GM12891 (cell line): ENCODE measurements around the gene LURAP1L.

DNA sequence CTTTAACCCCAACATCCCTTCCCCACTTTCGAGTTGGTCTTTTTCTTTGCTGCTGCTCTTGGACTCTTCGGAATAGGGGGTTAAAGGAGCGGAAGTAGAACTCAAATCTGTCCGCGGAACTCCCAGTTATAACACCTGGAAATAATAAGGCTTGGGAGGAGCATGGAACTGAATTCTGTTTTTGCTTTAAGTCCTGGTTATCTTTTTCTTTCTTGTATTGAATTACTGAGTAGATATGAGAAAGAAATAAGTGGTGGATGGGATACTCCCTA, 1.0 kb downstream of the RIC1 start:
- RRBS: no CpG with 5 or more reads among the region's 5 CpGs

DNA sequence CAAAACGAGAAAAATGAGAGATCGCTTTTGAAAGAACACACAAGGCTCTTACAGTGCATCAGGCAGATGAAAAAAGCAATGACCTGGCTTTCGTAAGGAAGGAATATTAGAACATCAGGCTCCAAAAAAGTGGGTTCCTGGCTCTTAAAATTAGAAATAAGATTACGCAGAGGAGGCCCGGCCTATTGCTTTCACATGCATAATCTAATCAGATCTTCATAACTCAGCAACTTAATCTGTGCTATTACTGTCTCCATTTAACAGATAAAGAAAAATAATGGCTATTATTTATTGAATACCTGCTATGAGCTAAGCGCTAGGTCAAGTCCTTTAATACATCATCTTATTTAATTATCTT, 384 bp upstream of the ERMP1 start:
- RRBS: no CpG with 5 or more reads among the region's 6 CpGs

DNA sequence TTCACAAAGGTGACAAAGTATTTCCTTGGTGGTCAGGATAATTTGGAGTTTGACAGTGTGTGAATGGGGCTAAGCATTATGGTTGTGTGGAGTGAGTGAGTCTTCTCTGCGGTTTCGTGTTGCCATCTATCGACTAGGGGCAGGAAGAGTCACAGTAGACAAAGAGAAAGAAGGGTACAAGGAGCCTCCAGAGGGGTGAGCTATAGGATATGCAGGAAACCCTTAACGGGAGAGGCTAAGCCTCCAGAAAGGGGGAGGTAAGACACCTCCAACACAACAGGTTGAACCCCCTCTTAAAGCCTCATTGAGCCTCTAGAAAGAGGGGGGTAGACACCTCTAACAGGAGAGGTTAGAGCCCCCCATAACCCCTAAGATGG, 64.0 kb upstream of the RANBP6 start:
- RRBS: no CpG with 5 or more reads among the region's 4 CpGs

DNA sequence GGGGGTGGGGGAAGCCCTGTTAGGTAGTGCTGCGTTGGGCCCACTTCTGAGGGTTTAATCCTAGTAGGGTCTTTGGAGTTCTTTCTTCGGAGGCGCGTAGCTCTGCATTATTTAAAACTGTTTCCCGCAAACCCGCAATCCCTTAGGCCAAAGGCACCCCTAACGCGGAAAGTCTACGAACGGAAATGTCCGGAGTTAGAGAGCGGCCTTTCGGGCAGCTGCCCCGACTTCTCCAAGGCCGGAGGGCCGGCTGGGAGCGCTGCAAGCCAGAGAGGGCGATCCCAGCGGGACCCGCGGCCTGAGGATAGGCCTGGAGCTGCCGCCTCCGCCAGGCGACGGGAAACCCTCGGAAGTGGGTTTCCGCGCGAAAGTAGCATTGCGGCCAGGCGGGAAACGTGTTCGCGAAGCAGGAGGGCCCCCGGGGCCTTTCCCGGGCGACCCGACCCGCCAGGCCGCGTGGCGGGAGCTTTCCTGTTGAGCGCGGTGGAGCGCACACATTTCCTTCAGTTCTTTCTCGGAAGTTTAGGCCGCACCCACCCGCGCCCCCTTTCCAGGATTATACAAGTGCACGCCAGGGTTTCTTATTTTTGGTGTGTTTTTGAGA, 630 bp upstream of the UHRF2 start:
- RRBS: 48% methylated on average over 5 of the region's 50 CpGs

- RRBS: no CpG with 5 or more reads among the region's 6 CpGs
Observed at GRCh38 chr9:6827443-6828183, 69.8 kb downstream of the KDM4C start.

- RRBS: no CpG with 5 or more reads among the region's 2 CpGs
Observed at GRCh38 chr9:7121920-7122377, 364.2 kb downstream of the KDM4C start.

DNA sequence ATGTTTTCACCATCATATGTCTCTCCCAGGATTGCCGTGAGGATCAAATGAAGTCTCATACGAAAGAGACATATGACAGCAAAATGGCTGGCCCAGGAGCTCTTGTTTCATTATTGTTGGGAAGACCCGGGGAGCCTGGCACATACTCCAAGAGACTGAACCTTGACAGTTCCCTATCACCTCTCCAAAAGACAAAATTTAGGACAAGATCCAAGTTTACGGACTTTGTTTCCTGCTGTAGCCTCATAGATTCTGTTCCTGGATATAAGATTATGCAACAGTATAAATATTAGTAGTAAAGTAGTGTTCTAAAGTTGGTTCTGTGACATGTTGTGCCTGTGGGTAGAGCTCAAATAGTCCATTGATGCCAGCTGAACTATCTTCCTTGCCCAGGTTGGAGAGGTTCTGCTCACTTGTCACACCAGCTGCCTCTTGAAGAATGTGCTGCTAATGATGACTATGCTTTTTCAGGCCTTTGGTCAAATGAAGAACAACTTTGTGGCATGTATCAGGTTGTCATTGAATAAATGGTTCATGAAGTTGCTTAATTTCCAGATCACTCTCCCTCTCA, 430.2 kb downstream of the DMAC1 start:
- RRBS: no CpG with 5 or more reads among the region's 4 CpGs

DNA sequence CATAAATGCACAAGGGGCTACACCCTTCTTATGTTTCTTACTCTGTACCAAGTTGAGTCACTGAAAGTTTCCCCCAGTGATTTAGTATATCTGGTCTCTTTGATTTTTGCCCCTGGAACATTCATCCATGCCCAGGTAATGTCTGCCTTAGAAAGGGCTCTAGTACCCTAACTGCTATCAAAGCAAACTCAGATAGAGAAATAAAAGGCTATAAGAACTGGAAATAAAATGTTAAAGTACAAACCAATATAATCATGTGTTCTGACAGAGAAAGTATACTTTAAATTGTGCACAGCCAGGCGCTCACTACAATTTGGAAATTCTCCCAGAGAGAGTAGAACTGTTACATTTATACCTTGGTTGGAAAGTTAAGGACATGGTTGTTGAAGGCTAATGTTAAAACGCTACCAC, 1022.6 kb upstream of the DMAC1 start:
- RRBS: no CpG with 5 or more reads among the region's 2 CpGs

DNA sequence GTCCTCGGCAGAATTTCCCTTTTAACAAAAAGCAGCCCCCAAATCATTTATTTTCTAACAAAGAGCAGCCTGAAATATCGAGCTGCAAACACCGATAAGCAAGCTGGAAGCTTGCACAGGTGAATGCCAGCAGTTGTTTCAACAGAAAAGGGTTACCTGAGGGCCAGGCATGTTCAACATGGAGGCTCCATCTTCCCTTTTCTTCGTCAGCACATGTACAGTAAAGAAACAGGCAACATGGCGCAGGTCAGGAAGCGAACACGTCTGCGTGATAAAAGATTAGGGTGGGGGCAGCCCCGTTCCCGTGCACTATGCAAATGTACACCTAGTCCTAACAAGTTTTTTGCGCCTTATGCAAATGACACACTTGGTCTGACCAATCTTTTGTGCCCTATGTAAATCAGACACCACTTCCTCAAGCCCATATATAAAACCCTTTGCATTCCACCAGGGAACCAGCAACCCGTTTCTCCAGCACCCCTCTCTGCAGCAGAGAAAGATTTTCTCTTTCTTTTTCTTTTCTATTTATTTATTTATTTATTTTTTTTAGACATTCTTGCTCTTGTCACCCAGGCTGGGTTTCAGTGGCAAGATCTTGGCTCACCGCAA, 452.1 kb upstream of the PTPRD start:
- RRBS: no CpG with 5 or more reads among the region's 13 CpGs

DNA sequence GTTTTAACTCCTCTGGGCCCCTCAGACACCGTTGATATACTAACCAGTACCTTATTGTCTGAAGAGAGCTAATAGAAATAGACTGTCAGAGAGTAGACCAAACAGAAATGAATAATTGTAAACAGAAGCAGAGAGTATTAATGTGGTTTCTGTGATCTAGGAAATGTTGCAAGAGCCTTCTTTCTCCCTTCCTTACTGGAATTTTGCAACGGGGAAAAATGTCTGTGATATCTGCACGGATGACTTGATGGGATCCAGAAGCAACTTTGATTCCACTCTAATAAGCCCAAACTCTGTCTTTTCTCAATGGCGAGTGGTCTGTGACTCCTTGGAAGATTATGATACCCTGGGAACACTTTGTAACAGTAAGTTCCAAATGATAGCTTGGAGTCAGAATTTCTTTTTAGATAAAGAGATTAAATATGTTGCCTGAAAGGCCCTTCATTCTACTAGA, 5.1 kb downstream of the TYRP1 start:
- RRBS: no CpG with 5 or more reads among the region's 4 CpGs

DNA sequence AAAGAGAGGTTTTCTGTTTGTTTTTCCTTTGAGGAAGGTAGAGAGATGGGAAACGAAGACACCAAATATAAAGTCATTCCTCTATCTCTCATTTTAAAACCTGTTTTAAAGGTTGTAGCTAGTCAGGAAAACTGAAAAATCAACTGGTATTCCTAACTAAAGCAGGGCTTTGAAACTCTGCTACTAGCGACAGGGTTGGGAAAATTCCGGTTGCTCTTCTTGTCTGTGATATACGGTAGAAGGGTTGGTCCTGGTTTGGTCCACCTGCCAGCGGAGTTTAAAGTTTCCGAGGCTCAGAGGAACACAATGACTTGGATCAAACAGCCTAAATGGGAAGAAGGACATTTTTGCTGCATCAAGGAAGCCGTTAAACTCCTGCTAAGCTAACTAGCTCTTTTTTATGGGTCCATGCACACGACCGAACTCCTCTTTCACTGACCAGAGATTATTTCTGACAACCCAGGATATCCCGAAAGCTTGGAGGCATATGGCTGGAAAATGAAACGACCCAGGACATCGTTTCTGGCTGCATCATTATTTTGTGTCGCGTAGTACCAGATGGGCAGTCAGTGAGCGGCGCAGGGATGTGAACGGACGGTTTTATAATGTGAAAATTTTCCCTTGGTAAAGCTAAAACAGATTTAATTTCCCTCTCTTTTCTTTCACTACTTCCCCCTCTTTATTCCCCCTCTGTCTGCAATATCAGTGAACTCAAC, at the start of gene LURAP1L:
LURAP1L (plus strand) TSS at position 306 of the 716 bp plus-strand sequence.
- RRBS: no CpG with 5 or more reads among the region's 18 CpGs

DNA sequence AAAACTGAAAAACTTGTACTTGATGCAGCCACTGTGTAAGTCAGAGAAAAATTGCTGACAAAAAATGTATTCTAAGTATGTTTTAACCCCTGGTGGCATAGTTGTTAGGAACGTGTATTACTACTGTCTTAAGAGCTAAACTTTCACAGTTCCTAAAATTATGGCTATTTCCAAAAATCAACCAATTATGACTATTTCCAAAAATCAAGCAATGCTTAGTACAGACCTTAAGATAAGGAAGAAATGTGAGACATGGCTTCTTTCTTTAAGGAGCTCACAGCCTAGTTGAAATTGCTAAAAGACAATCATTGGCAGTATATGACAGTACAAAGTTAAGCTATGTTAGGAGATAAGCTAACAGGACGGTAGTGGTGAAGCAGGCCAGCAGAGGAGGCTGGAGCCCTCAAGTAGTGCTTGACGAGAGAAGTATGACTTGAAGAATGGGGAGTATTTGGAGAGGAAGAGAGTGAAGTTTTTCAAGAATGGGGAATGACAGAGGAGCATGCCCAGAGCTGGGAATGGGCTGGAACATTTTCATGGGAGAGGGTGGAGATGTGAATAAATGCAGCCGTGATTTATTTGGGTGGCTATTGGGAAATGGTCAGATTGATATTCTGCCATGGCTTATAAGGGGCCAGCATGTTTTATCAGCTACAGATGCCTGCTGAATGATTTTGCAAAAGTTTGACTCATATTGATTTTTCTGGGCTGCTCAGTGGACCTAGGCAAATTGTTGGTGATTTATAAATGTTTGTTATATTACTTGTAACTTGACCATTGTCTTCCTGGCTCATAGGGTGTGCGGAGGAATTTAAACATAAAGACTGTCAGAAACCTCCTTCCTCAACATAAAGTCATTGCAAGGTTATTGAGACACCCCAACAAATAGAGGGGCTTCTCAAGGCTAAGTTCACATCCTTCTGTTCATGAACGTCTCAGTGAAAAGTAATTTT, 43.7 kb downstream of the LURAP1L start:
- RRBS: no CpG with 5 or more reads among the region's 6 CpGs

DNA sequence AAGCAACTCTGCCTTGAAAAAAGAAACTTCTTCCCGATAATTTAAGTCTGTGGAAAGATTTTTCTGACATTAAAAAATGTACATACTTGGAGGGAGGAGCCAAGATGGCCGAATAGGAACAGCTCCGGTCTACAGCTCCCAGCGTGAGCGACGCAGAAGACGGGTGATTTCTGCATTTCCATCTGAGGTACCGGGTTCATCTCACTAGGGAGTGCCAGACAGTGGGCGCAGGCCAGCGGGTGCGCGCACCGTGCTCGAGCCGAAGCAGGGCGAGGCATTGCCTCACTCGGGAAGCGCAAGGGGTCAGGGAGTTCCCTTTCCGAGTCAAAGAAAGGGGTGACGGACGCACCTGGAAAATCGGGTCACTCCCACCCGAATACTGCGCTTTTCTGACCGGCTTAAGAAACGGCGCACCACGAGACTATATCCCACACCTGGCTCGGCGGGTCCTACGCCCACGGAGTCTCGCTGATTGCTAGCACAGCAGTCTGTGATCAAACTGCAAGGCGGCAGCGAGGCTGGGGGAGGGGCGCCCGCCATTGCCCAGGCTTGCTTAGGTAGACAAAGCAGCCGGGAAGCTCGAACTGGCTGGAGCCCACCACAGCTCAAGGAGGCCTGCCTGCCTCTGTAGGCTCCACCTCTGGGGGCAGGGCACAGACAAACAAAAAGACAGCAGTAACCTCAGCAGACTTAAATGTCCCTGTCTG, 241.5 kb downstream of the MPDZ start:
- RRBS: no CpG with 5 or more reads among the region's 39 CpGs

DNA sequence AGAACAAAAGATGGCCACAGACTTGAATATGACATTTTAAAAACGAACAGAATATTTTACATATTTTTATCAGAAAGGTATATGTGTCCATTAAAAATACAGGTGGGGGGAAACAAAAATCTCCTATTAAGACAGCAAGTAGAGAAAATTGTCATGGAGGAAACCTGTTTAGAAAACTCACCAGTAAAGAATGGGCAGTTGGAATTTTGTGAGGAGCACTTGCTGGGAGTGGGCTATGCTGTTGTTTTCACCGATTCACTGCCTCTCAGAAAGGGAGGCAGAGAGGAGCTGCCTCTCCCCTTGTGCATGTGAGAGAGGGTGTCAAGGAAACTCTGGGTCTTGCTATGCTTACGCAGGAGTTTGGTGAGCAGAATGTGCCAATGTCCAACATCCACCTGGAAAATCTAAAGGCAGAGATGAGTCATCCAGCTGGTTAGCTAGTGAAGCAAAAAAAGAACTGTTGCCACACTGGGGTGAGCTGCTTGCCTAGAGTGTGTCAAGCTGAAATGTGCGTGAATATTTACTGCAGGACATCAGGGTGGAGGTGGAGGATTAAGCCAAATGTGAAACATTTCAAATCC, 449.5 kb upstream of the MPDZ start:
- RRBS: no CpG with 5 or more reads among the region's 4 CpGs

DNA sequence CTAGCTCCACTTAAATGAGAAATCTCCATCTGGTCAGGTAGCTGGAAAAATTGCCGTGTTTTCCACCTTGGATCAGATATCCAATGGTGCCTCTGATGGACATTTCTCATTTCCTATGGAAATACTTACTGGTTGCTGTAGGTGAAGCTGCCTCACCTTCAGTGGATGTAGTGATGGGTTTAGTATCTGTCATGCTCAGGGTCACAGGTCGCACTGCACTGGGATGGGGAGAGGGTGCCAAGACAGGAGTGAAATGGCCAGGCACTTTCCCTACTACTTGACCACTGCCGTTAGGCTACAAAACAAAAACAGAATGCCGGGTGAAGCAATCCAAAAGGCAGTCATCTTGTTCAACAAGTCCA, 197.9 kb downstream of the NFIB start:
- RRBS: no CpG with 5 or more reads among the region's 4 CpGs

DNA sequence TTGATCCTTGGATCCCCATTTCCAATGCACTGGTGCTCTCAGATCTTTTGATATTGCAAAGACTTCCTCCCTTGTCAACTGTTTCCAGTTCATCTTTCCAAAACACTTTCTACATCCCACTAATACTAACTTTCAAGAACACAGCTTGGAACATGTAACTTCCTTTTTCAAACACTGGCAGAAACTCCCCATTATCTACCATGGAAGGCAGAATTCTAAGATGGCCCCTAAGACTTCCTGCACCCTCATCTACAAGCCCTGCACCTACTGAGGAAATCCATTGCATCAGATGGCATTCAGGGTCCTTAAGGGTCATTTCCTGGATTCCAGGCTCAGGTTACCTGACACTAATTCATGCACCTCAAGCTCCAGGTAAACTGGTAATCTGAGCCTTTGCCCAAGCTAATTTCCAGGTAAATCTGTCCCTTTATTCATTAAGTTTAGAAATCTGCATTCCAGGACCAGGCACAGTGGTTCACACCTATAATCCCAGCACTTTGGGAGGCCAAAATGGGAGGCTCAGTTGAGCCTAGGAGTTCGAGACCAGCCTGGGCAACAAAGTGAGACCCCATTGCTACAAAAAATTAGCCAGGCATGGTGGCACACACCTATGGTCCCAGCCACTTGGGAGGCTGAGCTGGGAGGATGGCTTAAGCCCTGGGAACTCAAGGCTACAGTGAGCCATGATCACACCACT, 91.7 kb downstream of the NFIB start:
- RRBS: no CpG with 5 or more reads among the region's 1 CpG

GRCh38 chr9:14279474-14280285, 34.3 kb downstream of the NFIB start:
- RRBS: no CpG with 5 or more reads among the region's 6 CpGs

DNA sequence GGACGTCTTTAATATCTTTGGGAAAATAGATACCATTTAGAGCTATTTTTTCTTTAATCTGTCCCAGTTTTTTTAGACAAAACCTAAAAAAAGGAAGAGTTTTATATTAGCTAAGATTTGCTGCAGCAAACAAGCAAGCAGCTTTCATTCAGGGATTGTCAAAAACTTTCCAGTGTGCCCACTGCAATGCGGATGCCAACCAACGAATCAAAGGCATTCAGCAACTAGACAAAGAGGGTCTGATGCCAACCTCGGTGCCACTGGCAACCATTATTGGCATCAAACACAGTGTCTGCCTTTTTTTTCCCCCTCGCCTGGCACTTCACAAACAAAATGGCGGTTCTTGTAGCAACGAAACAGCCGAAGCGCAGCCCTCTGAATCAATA, 10.5 kb downstream of the NFIB start:
- RRBS: no CpG with 5 or more reads among the region's 9 CpGs

DNA sequence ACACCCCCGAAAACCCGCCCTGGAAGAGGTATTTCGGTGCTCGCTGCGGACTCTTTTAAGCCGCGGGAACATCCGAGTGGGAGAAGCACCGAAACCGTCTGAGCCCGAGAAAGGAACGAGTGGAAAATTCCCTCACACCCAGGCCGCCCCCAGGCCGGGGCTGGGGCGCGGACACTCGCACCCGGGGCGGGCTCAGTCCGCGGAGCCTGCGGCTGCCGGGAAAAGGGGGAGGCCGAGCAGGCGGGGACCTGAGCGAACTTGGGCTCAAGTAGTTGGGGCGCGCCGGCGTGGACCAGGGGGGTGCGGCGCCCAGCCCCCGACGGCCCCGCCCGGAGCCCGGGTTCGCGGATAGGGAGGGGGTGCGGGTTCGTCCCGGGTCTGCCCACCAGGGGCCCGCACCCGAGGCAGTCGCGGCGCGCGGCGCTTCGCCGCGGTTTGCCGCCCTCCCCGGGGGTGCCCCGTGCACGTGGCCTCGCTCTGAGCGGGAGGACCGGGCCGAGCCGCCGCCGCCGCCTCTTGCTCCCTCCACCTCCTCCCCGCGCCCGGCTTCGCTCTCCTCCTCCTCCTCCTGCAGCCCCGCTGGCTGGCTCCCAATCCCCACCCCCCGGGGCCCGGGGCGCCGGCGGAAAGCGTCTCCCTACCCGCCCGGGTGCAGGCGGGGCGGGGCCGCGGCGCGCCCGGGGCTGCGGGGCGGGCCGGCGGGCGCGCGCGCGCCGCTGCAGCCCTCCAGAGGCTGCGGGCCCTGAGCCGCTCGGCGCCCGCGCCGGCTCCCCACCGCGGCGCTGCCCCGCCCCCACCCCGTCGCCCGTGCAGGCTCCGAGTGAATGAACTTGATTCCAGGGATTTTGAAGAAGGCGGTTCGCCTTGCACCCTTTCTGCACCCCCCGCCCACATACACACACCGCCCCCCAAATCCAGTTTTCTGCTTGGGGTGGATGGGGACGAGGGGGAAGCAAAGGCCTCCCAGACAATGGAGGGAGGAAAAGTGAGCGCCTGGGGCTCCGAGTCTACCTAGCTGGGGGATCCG, 1.2 kb upstream of the NFIB start:
- RRBS: 3% methylated on average over 56 of the region's 118 CpGs

DNA sequence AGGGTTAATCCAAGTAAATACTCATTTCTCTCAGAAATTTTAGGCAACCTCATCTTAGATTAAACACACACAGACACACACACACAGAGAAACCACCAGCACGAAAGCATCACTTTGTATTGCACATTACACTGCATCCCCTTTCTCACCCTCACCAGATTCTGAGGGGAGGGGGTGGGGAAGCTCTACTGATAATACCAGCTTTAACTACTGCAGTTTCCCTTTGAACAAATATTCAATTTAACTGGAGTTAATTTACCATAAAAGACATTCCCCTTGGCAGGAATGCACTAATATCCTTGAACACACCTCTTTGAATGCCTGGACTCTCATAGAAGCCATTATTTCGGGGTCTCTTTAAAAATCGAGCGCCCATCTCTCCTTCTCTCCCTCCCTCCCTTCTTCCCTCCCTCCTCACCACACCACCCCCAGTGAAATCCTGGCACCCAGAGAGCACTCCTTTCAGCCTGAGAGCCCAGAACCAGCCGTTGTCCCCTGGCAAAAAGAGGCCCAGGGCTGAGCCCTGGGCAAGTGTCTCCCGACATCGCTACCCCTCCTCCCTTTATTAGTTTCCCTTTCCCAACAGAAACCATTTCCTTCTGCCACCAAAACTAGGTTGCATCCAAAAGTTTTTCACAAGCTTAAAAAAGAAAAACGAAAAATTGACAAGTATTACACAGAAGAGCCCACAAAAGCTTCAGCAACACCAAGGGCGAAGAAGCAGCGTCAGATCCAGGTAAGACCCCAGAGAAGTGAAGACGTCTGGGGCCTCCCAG, 2.9 kb upstream of the NFIB start:
- RRBS: no CpG with 5 or more reads among the region's 11 CpGs